Measurements from ENCODE around the genes SON, DONSON, CRYZL1, SMIM11 and CLIC6.

GRCh38 chr21:33373956-33374976, 28.9 kb upstream of the IFNGR2 start:
- PRO-cap = no peak
- RAMPAGE, long total RNA, 3 experiments = no peak in any of the 3 experiments

GRCh38 chr21:33382913-33383566, 20.2 kb upstream of the IFNGR2 start:
- PRO-cap = no peak
- RAMPAGE, long total RNA, 3 experiments = no peak in any of the 3 experiments

DNA sequence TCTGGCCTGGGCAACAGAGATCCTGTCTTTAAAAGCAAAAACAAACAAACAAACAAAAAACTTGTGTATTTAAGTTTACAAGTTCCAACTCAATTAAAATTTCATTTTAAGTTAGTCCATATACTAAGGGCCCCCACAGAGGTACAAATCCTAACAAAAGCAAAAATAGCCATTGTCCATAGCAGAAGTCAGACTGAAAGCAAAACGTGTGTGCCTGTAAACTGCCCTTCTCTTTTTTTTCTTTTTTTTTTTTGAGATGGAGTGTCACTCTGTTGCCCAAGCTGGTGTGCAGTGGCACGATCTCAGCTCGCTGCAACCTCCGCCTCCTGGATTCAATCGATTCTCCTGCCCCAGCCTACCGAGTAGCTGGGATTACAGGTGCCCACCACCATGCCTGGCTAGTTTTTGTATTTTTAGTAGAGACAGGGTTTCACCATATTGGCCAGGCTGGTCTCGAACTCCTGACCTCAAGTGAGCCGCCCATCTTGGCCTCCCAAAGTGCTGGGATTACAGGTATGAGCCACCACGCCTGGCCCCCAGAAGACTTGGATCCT, 11.5 kb upstream of the IFNGR2 start:
- PRO-cap = no peak
- RAMPAGE, long total RNA, 3 experiments = no peak in any of the 3 experiments

DNA sequence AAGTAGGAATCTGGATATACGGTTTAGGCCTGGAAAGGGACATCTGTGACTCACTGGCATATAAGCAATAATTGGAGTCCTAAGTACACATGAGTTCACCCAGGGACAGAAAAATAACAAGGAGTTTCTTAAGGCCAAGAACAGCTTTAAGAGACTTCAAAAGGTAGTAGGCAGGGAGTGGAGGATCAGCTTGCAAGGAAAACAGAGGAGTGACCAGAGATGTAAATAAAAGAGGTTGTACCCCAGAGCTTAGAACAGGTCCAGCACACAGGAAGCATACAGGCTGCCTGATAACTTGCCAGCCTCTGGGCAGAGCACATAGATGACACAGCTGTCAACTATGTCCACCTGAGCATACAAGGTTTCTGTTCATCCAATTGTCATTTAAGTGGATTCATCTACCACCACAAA, 28.1 kb downstream of the TMEM50B start:
- PRO-cap = no peak
- RAMPAGE, long total RNA, 3 experiments = no peak in any of the 3 experiments

DNA sequence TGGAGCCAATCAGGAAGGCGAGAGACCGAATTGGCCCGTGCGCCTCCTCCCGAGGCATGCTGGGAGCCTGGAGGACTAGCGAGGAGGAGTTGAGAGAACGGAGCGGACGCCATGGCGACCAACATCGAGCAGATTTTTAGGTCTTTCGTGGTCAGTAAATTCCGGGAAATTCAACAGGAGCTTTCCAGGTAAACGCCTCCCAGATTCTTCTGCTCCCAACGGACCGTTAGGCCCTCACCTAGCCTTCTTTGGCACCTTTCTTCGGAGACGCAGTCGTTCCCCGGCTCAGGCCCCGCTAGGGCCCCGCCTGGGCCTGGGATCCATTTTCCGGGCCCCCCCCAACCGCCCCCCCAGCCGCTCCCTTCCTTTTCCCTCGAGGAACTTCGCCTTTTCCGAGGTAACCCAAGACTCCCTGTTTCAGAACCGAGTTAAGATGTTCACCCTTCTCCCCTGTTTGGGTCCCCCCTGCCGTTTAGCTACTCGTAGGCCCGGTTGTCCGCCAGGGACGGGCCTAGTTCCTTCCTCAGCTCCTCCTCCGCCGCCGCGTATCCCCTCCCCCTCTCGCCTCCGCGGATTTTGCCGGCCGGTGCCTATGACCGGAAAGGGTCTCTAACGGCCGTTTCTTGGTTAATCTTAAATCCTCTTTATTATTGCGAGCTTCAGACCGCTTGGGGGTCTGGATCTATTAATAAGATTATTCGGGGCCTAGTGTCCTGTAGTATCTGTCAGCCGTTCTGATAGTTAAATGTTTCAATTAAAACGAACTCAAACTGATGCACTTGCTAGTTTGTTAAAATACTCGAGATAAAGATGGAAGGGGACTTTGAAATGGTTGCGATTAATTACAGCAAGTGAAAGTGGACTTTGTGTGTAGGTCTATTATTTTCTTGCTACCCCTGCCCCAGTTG, at the start of gene SON:
SON (plus strand) TSS at position 57 of the 908 bp plus-strand sequence.
- PRO-cap = bidirectional peak, plus-strand start at position 72 of the sequence, minus-strand start outside the sequence; unidirectional peak, minus-strand start at position 550 of the sequence
- RAMPAGE, long total RNA, 3 experiments = start-site peak on the plus strand in 3 of 3 experiments, centred at positions 87 to 91 of the sequence, 2,904 to 3,628 reads per replicate

GRCh38 chr21:33588503-33589462, at the start of gene DONSON:
TSS of gene DONSON (minus strand) at chr21:33588684.
- PRO-cap = bidirectional peak, plus-strand start at chr21:33588805, minus-strand start at chr21:33588655
- RAMPAGE, long total RNA, 3 experiments = no peak in any of the 3 experiments

- PRO-cap = bidirectional peak, plus-strand start at chr21:33641990, minus-strand start at chr21:33641741
- RAMPAGE, long total RNA, 3 experiments = start-site peak on the minus strand in 3 of 3 experiments, at chr21:33641729-33641763 at its widest, 123 to 298 reads per replicate
Measured at GRCh38 chr21:33641376-33642076, at the start of gene CRYZL1. TSS of gene CRYZL1 (minus strand) at chr21:33641741.

DNA sequence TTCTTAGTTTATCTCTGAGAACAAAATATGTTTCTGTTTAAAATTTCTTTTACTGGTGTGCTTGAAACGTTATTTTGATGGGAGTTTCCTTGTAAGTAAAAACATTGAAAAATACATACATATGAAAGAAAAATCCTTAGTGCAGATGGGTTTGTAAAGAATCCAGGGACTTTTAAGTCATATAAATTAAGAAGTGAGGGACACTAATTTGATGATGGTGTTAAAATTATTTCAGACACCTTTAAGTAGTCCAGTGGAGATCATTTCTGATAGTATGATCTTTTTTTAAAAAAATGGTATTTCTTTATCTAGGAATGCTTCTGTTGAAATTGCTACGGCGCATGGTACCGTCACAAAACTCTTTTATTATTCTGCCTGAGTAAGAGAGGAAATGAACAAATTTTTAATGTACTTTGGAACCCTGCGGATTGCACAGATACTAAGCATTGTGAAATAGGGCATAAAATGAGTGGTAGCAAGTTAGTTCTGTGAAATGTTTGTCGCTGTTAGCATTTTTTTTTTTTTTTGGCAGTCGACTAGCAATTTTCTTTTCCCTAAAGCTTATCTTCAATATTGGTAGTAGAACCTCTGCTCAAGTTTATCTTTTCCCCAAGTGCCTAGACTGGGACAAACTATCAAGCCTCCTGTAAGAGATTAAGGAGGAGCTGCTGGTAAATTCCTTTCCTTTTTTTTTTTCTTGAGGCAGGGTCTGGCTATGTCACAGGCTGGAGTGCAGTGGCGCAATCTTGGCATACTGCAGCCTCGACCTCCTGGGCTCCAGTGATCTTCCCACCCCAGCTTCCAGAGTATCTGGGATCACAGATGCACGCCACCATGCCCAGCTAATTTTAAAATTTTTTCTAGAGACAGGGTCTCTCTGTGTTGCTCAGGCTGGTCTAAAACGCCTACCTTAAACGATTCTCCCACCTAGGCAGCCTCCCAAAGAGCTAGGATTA, 2.1 kb downstream of the ITSN1 start:
- PRO-cap = unidirectional peak, minus-strand start at position 365 of the sequence
- RAMPAGE, long total RNA, 3 experiments = no peak in any of the 3 experiments

DNA sequence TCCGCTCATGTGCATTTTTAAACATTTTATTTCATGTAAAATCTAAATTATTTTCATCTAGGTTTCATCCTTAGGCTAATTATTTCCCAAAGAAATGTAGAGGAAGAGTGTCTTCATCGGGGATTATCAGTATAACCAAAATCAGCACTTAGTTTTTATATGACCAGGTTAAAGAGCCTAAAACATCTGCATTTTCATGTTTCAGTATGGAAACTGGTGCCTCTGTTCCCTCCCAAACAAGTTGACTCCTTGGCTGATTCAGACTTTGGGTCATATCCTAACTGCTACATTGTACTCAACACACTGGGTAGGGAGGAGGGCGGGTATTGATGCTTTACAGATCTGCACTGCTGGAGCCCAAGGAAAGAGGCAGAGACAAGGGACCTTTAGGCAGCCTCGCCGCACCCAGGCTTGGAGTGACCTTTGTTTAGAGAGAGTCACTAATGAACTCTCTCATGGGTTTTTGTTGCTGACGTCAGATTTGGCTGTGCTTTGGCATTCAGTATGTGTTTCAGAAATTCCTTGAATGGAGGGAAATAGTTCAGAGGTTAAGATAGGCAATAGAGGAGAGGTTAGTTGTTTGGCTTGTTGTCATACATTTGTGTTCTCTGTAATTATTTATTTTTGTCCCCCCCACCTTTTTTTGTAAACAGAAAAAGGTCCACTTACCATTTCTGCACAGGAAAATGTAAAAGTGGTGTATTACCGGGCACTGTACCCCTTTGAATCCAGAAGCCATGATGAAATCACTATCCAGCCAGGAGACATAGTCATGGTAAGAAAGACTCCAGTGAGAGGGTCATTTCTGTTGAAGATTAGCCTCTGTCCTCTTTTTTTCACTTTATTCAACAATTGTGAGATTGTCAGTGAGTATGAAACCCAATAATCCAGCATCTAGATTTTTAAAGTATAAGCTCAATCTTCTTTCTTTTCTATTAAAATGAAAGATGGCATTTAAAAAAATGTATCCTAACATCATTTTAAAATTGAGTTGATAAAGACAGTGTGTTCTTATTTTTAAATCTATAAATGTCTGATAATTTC, 116.1 kb downstream of the ATP5PO start:
- PRO-cap = no peak
- RAMPAGE, long total RNA, 3 experiments = no peak in any of the 3 experiments

GRCh38 chr21:33924193-33924542, 8.6 kb upstream of the ATP5PO start:
- PRO-cap = no peak
- RAMPAGE, long total RNA, 3 experiments = no peak in any of the 3 experiments

DNA sequence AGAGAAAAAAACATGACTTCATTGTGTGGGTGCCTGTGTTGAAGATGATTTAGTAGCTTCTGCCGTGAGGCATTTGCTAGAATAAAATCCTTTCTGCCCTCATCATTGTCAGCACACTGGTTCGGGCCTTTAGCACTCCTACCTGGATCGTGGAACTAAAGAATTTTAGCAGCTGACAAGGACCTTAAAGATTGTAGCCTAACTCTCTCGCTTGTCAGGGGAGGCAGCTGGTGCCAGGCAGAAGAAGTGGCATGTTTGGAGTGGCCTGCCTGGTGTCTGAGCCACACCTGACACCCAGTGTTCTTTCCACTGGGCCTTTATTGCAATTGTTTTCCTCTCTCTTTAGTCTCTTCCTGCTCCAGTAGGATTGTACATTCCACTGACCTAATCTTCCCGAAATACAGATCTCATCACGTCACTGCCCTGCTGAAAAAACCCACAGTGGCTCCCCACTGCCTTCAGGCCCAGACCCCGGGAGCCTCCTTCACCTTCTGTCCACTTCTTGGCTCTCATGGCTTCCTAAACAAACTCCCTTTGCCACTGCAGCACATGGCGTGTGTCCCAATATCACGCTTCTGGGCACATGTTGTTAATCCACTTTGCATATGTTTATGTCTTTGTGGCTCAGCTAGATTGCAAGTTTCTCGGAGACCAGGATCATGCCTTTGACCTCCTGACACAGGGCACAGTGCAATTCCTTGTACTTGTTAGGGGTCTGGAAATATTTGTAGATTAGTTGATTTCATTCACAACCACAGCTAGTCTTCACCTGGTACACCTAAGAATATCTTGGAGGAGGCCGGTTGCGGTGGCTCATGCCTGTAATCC, 25.3 kb upstream of the ATP5PO start:
- PRO-cap = no peak
- RAMPAGE, long total RNA, 3 experiments = no peak in any of the 3 experiments

DNA sequence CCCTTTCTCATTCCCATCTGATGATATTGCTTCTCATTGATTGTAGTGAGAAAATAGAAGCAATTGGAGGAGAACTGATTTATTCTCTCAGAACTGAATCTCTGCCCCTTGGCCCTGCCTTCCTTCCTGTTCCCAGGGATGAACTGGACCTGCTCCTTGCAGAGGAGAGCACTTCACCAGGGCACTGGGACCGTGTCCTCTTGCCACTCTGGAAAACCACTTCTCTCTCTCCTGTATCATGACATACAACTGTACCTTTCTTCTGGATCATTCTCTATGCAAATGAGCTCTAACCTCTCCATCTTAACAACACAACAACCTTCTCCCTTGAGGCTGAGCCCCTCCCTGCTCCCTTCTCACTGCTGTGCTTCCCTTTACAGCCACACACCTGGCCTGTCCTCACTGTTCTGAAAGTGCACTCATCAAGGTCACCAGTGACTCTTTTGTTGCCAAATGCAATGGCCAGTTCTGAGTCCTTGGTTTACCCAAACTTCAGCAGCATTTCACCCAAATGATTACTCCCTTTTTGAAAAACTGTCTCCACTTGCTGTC, 54.5 kb upstream of the MRPS6 start:
- PRO-cap = no peak
- RAMPAGE, long total RNA, 3 experiments = no peak in any of the 3 experiments

DNA sequence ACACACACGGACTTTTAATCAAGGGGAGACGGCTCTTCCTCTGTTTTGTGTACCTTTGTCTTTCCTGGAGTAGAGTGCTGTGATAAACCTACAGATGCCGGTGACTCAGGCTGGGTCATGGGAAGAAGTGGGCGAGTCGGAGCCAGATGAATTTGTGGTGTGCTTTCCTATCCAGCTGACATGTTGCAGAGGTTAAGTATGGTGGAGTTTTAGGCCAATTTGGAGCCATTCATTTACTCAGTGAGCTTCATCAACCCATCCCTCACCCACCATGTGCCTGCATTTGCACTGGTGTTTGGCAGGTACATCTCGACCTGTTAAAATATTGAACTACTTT, 35.8 kb upstream of the MRPS6 start:
- PRO-cap = no peak
- RAMPAGE, long total RNA, 3 experiments = no peak in any of the 3 experiments

GRCh38 chr21:34204691-34205552, 131.5 kb downstream of the MRPS6 start:
- PRO-cap = no peak
- RAMPAGE, long total RNA, 3 experiments = no peak in any of the 3 experiments

DNA sequence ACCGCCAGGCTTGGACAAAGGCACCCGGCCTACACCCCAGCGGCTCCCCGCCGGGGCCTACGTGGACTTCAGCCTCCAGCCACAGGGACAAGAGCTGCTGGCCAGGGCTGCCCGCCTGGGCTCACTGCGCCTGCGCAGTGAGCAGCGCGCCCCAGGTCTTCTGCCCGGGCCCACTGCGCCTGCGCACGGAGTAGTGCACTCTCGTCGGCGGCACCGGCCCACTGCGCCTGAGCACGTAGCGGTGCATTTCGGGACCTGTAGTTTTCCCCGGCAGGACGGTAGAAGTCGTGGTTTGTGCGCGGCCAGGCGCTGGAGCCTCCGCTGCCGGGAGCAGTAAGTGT, at the start of gene SMIM11:
SMIM11 (plus strand) TSS at position 273 of the 341 bp plus-strand sequence.
- PRO-cap = no peak
- RAMPAGE, long total RNA, 3 experiments = no peak in any of the 3 experiments

DNA sequence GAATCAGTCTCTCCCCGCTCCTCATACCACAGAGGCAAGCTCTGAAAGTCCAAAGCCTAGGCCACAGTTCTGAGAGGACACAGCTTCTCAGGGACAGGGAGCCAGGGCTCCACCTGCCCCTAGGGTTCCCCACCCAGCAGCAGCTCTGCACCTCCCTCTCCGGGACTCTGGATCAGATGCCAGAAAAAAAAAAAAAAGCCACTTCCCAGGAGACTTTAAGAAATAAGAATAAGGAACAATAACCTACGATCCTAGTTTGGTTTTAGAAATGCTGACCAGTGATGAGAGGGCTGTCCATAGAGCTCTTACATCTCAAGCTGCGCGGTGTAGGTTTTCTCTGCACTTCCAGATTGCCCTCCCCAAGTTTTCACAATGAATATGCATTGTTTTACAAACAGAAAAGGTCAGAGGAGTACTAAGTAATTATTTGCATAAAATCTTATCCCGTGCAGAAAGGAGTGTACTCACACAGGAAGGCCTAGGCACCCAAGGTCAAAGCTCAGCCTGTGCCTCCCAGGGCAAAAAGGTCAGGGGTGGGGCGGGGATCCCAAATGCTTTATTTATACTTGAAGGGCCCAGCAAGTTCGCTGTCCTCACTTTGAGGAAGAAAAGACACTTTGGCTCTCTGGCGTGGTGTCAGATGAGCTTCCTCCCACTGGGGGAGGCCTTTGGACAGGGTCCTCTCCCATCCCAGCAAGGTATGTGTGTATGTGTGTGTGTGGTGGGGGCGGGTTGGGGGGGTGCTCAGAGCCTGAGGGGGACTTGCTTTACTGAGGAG, 10.2 kb upstream of the KCNE1 start:
- PRO-cap = no peak
- RAMPAGE, long total RNA, 3 experiments = no peak in any of the 3 experiments

DNA sequence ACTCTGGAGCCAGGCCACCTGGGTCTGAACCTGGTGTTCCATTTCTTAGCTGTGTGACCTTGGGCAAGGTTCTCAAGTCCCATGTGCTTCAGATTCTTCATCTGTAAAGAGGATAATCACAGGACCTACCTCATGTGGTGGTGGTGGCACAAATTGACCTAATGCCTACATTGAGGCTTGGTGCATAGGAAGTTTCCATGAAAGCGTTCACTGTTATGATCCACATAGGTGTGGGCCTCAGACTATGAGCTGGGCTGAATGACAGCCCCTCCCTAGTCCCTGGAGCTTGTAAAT, 30.8 kb upstream of the KCNE1 start:
- PRO-cap = no peak
- RAMPAGE, long total RNA, 3 experiments = no peak in any of the 3 experiments

DNA sequence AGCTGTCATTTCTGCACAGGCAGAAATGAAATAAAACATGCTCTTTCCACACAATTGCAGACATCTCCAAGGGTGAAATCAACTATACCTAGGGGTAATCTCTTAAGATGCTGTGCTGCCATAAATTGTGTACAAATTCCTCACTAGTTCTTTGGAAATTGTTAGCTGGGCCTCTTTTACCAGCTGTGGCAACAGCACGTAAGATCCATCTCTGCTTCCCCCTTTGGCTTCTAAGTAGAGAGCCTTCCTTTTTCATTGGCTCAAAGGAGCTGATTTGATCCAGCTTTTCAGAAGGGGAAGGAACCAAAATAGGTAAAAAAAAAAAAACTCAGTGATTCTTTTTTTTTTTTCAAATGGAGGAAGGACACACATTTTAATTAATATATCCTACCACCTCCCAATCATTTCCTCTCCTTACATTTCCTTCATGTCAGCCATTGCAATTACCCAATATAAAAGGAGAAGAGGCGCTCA, 4.0 kb upstream of the RCAN1 start:
- PRO-cap = no peak
- RAMPAGE, long total RNA, 3 experiments = no peak in any of the 3 experiments

DNA sequence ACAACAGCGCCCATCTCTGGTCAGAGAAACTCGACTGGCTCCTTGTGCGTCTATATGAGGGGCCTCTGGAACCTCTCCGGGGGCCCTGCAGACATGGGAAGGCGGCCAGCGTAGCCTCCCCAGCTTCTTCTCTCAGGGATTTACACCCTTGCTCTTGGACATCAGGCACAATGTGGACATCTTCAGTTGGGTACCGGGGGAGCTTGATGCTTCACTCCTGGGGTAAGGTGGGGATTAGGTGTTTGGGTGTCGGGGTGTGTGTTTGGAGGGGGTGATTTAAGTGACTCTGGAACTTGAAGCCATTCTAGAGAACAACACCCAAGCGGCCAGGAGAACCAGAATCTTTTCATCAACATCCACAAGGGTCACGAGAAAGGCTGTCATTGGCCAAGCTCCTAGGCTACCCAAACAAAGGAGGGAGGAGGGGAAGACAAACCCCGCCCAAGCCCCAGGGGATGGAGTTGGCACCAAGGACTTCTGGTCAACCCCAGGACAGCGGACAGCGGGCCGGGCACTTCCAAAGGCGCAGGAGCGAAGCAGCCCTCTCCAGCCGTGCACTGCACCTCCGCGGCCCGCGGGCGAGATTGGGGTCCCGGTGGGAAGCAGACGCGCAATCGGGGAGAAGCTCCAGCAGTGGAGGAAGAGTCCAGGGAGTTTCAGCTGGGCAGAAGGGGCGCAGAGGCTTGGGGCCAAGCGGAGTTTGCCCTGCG, at the start of gene CLIC6:
CLIC6 (plus strand) TSS at position 484 of the 710 bp plus-strand sequence.
- PRO-cap = unidirectional peak, plus-strand start at position 484 of the sequence
- RAMPAGE, long total RNA, 3 experiments = no peak in any of the 3 experiments

GRCh38 chr21:34807914-34808697, 139.3 kb downstream of the CLIC6 start:
- PRO-cap = no peak
- RAMPAGE, long total RNA, 3 experiments = no peak in any of the 3 experiments